Metastatic Liver Carcinoma in the Lung (tissue), 2 donors: ENCODE results near the genes CLN3, SULT1A2 and RABEP2.

DNA sequence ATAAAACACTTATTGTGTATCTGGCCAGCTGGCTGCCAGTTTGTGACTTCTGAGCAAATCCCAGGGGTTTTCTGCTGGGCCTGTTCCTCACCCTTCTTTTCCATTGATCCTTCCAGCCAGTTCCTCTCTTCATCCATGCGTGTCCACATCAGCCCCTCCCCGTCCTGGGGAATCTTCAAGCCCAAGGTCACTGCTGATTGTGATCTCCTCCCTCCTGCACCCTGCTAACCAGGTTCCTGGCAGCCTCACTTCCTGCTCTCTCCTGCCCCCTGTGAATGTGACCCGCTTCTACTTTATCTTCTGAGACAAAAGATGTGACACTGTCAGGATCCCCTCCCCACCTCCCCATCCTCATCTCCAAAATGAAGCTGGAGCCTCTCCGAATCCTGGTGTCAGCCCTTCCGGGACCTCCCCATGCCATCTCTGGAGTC, 204.9 kb downstream of the KATNIP start:
- PRO-cap, 2 experiments = peak in 2 of 2 experiments; most common minus-strand start position 261 of the sequence (in 2)

GRCh38 chr16:28098318-28098659, 34.8 kb upstream of the GSG1L start:
- PRO-cap, 2 experiments = no peak in any of the 2 experiments

DNA sequence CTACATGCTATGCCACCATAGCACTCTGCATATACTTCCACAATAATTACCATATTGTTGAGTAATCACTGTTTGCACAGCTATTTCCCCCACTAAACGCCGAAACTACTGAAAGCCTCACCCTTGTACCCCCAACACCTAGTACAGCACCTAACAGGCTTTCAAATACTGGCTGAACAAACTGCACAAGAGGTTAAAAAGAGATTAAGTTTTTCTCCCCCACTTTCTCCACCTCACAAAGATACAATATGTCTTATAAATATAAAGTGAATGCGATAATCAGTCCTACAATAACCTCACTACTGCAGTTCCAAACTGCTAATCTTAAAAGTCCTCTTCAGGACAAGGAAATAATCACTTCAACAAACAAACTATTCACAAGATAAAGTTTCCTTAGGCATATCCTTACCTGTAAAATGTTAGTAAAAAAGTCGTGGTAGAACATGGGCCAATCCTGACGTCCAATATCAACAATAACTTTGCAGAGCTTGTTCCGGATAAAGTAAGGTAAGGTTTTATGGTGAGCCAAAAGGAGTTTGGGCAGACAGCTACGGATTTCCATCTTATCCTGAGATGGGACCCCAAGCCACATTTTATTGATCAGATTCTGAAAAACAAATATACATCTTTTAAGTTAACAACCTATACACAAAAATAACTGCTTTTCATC, 36.1 kb downstream of the XPO6 start:
- PRO-cap, 2 experiments = no peak in any of the 2 experiments

DNA sequence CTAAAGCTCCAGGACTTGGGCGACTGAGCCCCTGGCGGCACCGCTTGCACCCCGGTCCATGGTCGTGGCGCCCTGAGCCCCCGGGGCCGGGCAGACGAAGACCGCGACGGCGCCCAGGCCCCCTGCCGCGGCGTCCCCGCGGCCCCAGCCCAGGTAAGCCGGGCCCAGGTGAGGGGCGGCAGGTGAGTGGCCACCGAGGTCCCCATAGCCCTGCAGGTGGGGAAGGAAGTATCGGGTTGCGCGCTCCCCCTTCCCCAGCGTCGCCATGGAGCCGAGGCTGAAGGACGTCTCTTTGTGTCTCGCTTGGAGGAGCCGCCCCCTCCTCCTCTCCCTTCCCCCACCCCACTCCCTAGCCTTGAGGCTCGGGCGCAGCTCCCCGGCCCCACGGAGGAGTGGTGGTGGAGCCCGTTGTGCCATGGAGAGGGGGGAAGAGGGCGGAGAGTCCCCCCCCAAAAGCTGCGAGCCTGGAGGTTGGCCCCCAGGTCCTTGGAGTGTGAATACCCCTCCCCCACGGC, 880 bp downstream of the SBK1 start:
- PRO-cap, 2 experiments = no peak in any of the 2 experiments

DNA sequence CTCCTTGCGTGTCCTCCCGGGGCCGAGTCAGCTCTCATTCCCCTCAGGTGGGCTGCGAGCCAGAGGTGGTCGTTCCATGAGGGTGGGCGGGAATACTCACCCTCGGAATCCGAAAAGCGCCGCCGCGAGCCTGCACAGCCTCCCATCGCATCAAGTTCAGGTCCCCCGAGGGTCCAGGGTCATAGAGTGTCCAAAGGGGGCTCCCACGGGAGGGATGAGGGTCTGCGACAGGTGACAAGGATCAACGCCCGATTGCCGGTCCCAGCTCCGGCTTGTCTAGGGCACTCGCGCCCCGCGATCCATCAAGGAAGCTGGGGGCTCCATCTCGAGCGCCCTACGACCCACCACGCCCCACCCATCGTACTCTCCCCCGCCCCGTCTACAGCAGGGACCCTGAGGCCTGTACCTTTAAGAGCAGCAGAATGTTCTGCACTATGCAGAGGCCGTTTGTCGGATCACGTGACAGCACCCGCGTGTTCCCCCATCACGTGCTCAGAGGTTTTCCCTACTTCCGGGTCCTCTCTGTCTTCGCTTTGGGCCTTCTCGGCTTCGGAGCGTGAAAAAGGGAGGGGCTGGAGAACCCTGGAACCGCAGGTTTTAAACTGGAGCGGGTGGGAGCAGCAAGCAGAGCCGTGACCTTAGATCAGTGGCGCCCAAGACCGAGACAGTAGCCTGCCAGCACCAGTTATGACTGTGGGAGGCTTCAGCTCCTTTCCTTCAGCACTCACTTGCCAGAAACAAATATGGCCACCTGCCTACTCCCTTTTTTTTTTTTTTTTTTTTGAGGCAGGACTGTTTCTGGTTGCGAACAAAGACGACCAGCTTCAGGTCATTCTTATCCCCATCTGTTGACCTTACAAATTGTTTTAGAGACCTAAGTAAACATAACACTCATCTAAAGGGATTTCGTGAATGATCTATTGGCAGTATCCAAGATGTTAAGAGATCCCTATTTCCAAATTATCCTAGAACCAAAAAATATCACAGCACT, at the start of gene CLN3:
Gene CLN3 (minus strand): TSS at position 461 of the 991 bp plus-strand sequence.
- PRO-cap, 2 experiments = peak in 2 of 2 experiments; most common plus-strand start position 508 of the sequence (in 1); most common minus-strand start position 381 of the sequence (in 1)

DNA sequence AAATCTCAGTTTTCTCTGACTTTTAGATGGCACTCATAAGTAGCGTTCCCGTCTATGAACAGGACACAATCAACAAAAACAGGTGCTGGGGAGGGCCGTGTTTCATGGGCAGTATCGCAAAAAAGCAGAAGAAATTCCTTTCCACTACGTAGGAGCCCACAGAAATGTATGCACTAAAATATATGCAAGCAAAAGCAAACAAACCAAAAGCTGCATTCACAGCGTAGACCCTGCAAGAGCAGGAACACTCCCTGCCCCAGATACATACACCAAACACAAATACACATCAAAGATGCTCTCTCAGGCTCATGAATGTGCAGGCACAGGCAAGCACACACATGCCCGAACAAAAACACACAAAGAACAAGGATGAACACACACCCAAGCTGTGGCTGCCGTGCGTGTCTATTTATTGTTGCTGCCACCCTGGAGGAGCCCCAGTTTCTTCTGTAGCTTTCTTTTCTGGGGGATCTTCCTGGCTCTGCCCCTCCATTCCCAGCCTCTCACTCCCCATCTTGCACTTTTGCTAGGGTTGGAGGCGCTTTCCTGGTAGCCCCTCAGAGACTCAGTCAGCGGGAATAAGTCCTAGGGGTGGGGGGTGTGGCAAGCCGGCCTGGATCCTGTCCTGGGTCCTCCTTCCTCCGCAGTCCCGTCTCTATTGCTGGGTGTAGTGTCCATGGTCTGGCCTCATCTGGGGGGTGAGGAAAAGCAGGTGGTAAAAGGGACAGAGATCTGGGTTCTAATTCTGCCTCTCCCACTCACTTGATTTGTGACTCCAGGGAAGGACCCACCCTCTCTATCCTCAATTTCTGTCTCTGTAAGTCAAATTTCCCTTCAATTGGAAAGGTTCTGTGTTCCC, 1.6 kb downstream of the NUPR1 start:
- PRO-cap, 2 experiments = no peak in any of the 2 experiments

GRCh38 chr16:28596609-28597314, at the start of gene SULT1A2:
Gene SULT1A2, minus strand, starts transcription at chr16:28597050.
- PRO-cap, 2 experiments = peak in 1 of 2 experiments; most common minus-strand start chr16:28596994 (in 1)

DNA sequence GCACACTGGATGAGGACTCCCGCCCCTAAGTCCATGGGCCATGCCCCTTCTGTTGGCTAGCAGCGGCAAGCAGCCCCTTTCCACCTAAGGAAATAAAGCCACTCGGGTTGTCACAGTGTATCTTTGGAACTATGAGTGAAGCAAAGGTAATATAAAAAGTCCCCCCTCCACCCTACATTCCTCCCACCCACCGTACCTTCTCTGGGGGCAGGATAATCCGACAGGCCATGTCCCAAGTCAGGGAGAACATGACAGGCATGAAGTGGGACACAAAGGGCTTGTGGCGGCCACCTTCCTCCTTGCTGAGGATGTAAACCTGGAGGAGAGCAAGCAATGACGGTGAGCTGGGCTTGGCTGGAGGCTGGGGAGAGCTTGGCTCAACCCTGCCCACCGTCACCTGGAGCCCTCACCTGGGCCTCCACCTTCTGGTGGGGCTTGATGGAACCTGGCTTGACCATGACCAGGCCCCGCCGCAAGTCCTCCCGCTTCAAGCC, 2.6 kb downstream of the TUFM start:
- PRO-cap, 2 experiments = no peak in any of the 2 experiments

DNA sequence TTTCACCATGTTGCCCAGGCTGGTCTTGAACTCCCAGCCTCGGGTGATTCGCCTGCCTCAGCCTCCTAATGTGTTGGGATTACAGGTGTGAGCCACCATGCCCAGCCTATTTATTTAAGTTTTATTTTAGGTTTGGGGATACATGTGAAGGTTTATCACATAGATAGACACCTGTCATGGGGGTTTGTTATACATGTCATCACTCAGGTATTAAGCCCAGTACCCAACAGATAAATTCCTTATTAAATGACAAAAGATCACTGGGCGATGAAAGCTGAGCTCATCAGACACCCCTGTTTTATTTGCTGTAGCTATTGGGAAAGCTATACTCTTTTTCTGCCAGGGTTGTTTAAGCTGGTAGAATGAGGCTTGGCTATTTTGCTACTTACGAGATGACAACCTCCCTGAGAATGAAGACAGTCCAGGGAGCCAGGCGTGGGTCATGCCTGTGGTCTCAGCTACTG, 4.5 kb upstream of the SH2B1 start:
- PRO-cap, 2 experiments = no peak in any of the 2 experiments

GRCh38 chr16:28924389-28925312, at the start of gene RABEP2:
Gene RABEP2, minus strand, starts transcription at chr16:28925238.
- PRO-cap, 2 experiments = peak in 2 of 2 experiments; most common plus-strand start chr16:28925263 (in 1); most common minus-strand start chr16:28925195 (in 1)

- PRO-cap, 2 experiments = no peak in any of the 2 experiments
Observed at GRCh38 chr16:28936135-28937112, 4.7 kb downstream of the CD19 start.

GRCh38 chr16:29159446-29159824, 174.6 kb downstream of the LAT start:
- PRO-cap, 2 experiments = no peak in any of the 2 experiments

DNA sequence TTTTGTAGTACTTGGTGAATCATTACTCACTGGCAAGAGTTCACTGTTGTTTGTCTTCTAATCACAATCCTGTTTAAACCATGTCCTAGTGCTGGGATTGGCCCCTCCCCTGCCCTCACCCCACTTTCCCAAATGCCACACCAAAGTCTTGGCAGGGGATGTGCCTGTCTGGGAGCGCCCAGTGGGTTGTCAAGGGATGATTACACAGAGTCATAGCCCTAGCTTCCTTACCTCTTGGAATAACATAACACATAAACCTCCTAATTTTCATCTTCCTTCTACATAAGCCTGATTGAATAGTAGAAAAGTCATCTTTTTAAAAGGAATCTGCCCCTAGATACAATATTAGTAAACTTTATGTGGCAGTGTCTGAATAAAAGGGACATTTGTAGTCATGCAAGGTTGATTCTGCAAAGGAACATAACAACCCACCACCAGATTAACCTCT, 187.6 kb downstream of the LAT start:
- PRO-cap, 2 experiments = peak in 1 of 2 experiments; most common plus-strand start position 181 of the sequence (in 1)

DNA sequence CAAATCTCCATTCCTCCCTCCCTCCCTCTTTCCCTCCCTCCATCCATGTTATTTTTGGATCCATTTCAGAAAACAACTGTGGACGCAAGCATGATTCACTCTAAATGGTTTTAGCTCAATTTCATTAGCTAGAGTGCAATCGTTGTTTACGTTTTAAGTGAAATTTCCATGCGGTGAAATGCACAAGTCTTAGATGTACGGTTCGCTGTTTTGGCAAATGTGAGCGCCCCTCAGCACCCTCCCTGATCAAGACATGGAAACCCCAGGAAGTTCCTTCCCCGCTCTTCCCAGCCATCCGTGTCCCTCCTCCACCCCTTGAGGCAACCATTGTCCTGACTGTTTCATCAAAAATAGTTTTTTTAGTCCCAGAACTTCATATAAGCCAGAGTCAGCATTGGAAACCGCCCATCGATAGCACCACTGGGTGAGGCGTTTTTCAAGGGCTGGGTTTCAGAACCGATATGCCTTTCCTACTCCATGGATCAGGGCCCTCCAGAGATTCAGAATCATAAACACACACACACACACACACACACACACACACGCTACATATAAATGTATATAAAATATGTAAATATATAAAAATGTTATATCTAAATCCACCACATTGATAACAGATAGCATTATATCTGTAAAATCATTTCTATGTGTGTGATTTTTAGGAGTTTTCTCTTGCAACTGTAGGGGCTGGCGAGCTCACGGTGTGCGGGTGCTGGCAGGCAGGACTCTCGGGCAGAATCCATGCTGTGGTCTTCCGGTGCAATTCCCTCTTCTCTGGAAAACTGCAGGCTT, 206.2 kb downstream of the NPIPB11 start:
- PRO-cap, 2 experiments = no peak in any of the 2 experiments

GRCh38 chr16:29255026-29255399, 151.5 kb downstream of the NPIPB11 start:
- PRO-cap, 2 experiments = no peak in any of the 2 experiments

- PRO-cap, 2 experiments = no peak in any of the 2 experiments
Observed at GRCh38 chr16:29318801-29319052, 87.8 kb downstream of the NPIPB11 start.

- PRO-cap, 2 experiments = peak in 2 of 2 experiments; most common plus-strand start chr16:29600350 (in 2)
Observed at GRCh38 chr16:29599965-29601195, 62.7 kb upstream of the SPN start.

DNA sequence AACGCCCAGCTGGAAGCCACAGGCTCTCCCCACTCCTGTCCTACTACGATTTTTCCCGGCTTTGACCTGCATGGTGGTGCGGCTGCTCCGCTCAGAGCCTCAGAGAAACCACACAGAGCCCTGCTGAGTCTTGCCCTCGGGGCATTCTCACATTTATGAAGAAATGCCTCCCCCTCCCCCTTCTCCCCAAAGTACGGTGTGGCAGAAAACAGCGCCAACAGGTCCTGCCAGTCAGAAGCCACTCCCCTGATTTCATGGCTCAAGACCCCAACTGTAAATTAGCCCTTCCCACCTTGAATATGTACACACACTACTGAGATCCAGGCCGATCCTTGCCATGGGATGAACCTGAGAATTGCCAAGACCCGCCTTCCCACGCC, 51.5 kb upstream of the SPN start:
- PRO-cap, 2 experiments = no peak in any of the 2 experiments

- PRO-cap, 2 experiments = peak in 2 of 2 experiments; most common minus-strand start chr16:29613723 (in 2)
Observed at GRCh38 chr16:29613239-29614341, 49.5 kb upstream of the SPN start.

- PRO-cap, 2 experiments = no peak in any of the 2 experiments
Observed at GRCh38 chr16:29665431-29666107, 2.5 kb downstream of the SPN start.